Hepatocyte (in vitro differentiated cells and primary cell): ENCODE measurements around a stretch of chr17.

DNA sequence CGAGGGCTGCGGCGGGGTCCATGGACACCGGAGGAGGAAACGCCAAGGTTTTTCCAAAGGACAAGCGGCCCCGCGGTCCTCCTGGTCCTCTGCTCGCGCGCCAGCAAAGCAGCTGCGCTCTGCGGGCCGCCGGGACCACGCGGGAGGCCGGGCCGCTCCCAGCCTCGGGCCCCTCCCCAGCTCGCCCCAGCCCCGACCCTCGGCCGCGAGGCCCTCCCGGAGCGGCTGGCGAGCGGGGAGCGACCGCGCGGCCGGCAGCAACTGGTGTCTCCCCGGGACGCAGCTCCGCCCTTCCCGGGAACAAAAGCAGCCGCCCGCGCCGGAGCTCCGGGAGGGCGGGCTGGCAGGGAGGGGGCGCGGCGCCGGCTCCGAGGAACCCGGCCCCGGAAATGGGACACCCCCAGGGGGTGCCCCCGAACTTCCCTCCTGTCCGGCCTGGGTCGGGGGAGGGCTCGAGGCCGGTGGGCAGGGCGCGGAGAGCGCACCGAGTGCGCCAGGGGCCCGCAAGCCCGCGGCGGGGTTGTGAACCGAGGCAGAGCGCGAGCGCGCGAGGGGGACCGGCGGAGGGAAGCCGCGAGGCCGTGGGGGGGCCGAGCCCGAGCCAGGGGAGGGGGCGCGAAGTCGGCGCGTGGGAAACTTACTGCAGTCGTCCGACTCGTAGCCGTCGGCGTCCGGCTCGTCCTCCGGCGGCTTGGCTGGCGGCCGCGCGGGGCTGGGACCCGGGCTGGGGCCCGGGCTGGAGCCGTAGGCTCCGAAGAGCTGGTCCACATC lies 799 bp downstream of the DOC2B start:
- RAMPAGE, long total RNA, result no peak
- RRBS, result 4% methylated on average over 65 of the region's 101 CpGs

DNA sequence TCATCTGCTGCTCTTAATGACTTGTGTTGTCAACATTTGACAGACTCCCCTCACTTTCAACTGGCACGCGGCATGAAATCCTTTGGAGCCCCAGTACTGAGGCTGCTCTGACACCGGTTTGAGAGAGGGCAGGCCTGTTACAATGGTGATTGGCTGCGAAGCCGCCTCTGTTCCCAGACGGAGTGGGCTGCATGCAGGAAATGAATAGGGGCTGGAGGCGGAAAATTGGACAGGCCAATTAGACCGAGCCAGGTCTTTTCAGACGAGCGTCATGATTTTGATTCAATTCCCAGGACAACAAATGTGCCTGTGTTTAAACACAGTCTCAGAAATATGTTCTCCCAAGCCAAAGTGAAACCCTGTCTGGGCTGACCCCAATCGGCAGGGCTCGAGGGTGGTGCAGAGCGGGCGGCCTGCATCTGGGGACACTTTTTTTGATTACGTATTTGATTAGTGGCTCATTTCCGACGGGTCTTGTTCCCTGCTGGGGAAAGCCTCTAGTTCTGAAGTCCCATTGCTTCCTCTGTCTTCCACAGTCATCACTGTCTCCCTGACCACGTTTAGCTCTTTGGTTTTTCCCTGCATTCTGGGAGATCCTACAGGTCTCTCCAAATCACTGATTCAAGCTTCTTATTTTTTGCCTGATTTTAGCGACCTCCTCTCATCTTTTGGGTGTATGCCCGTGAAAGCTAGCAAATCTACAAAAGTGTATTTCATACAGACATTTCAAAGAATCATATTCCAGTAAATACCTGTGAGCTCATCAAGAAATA lies 85.2 kb downstream of the RPH3AL start:
- RAMPAGE, long total RNA, result no peak
- RRBS, result no CpG with 5 or more reads among the region's 20 CpGs

GRCh38 chr17:335908-337013 lies 16.3 kb downstream of the RPH3AL start:
- RAMPAGE, long total RNA, result no peak
- RRBS, result 51% methylated on average over 5 of the region's 45 CpGs

DNA sequence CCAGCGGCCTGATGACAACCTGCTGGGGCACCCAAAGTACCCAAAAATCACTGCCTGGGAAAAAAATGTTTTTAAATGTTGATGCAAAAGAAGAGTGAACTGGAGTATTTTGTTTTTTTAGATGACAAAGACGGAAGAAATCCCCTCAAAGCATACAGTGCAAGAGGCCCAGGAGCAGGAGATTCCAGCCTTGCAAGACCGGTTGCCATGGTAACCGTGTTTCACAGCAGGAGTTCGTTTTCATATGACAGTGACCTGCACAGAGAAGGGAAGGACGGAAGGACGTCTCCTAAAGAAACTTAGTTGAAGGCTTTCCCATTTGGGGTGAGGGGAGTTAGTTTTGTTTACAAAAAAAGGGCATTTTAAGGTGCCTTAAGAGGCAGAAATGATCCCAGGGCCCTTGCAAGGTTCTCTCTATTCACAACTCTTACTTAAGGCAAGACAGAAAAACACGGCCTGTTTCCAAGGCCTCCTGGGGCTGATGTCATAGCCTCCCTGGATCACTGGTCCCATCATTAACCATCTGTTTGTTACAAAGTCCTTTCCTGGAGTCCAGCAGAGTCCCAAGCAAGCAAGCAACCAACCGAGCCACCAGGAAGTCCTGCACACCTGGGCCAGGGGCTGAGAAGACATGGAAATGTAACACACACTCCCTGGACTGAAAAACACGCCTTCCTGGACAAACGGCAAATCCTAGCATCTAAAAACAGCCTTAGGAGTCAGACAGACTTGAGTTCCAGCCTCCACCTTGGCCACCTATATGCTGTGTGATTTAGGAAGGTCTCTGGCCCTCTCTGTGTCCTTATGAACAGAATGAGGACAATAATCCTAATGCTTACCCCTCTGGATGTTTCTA lies 27.3 kb upstream of the C17orf97 start:
- RAMPAGE, long total RNA, result no peak
- RRBS, result no CpG with 5 or more reads among the region's 11 CpGs

DNA sequence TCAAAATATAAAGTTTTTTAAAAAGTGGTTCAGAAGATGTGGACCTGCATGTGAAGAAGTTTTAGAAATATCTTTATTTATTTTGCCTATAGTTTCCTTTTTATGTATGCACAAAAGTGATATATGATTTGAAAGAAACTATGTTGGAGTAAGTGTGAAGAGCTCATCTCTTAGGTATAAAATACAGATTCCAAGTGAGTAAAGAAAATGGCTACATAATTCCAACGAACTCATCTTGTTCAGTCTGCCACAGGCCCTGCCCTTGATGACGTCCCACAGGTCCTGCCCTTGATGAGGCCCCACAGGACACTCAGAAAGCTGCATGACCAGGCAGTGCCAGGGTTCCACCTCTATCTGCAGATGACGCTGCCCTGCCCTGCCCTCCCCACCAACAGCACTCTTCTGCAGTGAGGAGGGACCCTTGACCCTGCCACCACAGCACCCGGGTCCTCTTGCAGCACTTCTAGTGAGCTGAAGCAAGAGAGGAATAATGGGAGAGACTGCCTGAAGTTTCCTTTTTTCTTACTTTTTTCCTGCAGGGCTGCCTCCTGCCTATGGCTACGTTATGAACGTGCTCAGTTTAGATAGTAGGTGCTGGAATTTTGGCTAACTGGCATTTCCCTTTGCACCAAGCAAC lies 118.4 kb downstream of the VPS53 start:
- RAMPAGE, long total RNA, result no peak
- RRBS, result no CpG with 5 or more reads among the region's 6 CpGs

- RAMPAGE, long total RNA, result no peak
- RRBS, result 11% methylated on average over 3 of the region's 16 CpGs
Measured at GRCh38 chr17:731725-731992, 737 bp upstream of the TLCD3A start.

DNA sequence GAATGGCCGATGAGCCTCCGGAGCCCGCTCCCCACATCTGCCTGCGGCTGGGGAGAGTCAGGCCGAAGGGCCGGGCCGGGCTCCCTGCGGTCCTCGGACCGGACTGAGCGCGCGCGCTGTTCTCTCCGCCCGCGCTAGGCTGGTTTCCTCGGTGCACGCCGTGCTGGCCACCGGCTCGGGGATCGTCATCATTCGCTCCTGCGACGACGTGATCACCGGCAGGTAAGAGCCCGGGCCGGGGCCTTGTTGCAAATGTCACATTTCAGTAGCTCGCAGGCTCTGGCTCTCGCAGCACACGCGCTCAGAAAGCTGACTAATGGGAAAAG lies 527 bp downstream of the TLCD3A start:
- RAMPAGE, long total RNA, result no peak
- RRBS, result under 1% methylated on average over 22 of the region's 34 CpGs

DNA sequence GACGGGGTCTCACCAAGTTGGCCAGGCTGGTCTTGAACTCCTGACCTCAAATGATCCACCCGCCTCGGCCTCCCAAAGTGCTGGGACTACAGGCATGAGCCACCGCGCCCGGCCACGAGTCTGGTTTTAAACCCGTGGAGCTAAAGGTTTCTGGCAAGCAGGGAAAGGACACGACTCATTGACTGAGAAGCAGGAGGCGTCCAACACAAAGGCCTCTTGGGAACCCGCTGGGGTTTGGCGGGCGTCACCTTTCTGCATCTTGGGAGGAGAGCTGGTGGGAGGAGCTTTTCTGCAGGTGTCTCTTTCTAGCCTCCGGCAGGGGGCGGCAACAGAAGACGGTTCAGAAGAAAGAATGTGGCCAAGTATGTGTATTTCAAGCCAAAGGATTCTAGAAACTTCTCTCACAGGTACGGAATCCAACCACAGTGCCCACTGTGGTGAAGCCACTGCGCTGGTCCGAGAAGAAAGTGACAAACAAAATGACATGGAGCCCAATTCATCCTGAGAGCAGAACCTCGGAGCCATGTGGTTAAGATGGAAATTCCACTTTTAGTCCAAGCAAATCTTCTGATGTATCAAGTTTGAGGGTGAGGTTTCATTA lies 97.4 kb downstream of the MRM3 start:
- RAMPAGE, long total RNA, result no peak
- RRBS, result no CpG with 5 or more reads among the region's 20 CpGs

GRCh38 chr17:890880-891523 lies 88.6 kb downstream of the NXN start:
- RAMPAGE, long total RNA, result no peak
- RRBS, result no CpG with 5 or more reads among the region's 15 CpGs

DNA sequence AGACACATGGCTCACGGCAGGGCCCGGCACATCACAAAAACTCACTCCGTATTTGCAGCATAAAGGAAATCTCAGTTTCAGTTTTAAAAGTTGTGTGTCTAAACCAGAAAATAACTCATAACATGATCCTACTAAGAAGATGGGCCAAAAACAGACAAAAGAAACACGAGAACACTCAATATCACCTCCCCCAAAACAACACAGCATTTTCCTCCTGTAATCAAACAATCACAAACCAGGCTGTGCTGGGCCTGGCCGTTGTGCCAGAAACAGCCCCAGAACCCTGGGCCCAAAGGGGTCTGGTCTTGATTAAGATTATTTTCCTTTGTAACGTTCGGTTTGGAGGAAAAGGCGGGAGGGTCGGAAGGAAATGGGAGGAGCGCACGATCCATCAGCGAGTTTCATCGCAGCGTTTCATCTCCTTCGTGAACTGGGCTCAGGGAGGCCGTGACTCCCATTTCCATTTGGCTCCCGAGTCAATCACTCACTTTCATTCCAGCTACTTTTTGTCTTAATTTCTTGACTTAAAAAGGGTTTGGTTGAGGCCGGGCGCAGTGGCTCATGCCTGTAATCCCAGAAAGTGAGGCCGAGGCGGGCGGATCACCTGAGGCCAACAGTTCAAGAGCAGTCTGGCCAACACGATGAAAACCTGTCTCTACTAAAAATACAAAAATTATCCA lies 61.5 kb downstream of the NXN start:
- RAMPAGE, long total RNA, result no peak
- RRBS, result no CpG with 5 or more reads among the region's 23 CpGs

GRCh38 chr17:949513-950394 lies 29.8 kb downstream of the NXN start:
- RAMPAGE, long total RNA, result no peak
- RRBS, result no CpG with 5 or more reads among the region's 21 CpGs

DNA sequence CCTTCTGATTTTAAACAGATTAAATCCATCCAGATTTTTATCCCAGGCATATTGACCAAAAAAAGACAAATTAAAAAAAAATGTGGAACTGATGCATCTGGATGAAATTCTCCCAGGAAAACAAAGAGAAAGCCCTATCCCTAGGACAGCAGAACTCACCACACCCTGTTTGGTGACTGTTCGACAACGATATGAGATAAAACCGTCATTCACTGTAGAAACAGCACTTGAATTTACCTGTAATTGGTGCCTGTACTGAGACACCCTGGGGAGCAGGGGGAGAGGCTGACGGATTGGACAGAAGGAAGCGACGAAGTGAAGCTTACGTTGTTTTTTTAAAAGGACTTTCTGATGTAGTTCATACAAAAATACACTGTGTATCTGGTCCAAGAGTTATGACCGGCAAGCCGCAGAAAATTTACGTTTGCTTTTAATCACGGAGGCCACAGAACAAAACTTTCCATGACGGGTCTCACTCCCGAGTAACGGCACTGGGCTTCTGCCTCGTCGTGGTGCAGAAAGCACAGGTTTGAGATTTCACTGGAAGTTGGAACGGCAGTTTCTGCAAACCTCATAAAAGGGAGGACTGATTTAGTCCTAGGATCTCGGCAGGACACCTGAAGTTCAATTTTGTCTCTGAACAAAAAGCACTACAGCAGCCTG lies 9.7 kb downstream of the NXN start:
- RAMPAGE, long total RNA, result no peak
- RRBS, result no CpG with 5 or more reads among the region's 18 CpGs

DNA sequence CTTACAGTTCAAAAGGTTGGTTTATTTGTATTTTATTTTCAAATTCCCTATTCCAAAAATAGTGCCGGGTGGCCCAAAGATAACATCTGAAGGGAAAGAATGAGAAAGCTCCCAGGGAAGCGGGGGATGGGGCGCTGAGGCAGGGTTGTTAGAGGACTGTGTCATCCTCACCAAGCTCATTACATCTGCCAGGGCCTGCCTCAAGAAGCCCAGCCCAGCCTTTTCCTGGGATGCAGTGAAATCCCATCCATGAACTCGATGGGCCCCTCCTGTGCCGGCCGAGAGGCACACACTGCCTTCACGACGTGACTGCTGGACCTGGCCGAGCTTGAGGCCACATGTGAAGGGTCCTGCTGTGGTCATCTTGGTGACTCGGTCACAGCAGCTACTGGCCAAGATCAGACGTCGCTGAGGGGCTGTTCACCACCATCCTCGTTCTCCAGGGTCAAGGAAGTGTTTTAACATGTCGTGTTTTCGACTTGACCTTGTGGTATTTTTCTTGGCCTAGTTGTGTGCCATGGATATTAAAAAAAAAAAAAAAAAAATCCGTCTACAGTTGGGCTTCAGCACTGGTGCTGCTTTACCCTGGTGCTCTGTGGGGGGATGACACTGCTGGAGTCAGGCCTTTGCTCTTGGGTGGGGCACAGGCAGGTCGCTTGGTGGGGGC lies 4.8 kb downstream of the TIMM22 start:
- RAMPAGE, long total RNA, result no peak
- RRBS, result no CpG with 5 or more reads among the region's 17 CpGs

- RAMPAGE, long total RNA, result no peak
- RRBS, result 65% methylated on average over 4 of the region's 20 CpGs
Measured at GRCh38 chr17:1108061-1108597, 71.7 kb downstream of the ABR start.

- RAMPAGE, long total RNA, result no peak
- RRBS, result no CpG with 5 or more reads among the region's 38 CpGs
Measured at GRCh38 chr17:1186716-1187763, 7.3 kb upstream of the ABR start.

DNA sequence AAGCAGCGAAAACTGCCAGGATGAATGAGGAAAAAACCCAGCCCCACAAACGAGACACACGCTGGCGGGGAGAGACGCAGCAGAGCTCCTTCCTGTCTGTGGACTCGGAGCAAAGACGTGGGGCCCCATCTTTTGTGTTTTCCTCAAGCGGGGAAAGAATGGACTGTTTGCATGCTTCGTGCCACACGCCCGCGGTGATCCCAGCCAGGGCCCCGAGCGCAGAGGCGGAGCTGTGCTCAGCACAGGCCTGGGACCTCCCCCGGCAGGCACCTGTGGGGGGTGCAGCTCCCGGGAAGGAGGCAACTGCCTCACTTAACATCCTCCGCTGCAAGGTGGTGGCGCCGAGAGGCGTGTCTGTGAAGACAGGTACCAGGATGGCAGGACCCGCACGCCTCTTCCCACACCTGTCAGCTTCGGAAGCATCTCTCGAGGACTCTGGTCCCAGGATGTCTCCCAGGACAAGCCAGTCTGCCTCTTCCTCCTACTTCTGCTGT lies 19.2 kb downstream of the TRARG1 start:
- RAMPAGE, long total RNA, result no peak
- RRBS, result no CpG with 5 or more reads among the region's 25 CpGs

DNA sequence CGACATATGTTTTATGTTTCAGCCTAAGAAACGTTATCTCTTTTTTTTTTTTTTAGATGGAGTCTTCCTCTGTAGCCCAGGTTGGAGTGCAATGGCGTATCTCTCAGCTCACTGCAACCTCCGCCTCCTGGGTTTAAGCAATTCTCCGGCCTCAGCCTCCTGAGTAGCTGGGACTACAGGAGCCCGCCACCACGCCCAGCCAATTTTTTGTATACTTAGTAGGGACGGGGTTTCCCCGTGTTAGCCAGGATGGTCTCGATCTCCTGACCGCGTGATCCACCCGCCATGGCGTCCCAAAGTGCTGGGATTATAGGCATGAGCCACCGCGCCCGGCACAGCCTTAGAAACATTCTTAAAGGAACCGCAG lies 47.5 kb downstream of the YWHAE start:
- RAMPAGE, long total RNA, result no peak
- RRBS, result no CpG with 5 or more reads among the region's 18 CpGs

- RAMPAGE, long total RNA, result no peak
- RRBS, result 99% methylated on average over 3 of the region's 11 CpGs
Measured at GRCh38 chr17:1421432-1421873, 21.4 kb upstream of the YWHAE start.

DNA sequence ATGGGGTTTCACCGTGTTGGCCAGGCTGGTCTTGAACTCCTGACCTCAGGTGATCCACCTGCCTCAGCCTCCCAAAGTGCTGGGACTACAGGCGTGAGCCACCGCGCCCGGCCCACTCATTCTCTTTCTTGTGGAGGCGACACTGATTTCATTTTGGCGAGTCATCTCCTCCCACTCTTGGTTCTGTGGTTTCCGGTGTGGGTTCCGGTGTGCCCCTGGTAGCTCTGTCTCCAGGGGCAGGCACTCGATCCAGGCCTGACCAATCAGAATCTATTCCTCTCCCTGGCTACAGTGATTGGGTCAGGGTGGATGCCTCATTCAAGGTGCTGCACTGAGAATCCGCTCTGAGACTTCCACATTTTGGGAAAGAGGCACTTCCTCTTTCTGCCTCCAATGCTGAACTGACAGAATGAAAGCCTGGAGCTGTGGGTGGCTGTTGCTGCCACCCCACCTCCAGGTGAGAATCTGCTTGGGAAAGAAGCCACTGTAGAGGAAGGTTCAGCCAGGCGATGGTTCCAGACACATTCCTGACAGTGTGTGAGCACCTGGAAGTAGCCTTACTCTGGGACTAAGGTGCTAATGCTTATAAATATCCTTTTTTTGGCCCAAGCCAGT lies 7.2 kb upstream of the CRK start:
- RAMPAGE, long total RNA, result no peak
- RRBS, result 38% methylated on average over 1 of the region's 12 CpGs

DNA sequence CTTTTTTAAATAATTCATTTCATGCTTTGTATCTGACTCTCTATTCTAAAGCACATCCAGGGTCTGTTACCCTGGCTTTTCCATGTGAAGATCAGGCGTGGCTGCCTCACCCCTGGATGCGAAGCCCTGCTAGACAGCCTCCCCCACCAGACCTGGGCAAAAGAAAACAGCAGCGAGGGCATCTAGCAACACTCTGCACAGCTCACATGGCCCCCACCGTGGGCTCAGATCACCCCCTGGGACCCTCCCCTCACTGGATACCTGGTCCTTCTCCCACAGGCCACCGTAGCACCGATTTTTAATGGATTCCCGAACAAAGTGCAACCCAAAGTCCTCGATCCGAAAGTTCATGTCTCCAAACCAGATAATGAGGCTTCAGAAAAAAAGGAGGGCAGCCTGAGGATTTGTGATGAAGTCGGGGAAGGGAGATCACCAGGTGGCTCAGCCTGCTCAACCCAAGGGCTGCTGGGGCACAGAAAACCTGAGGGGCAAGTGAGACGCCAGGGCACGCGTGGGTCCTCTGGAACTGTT lies 8.5 kb downstream of the INPP5K start:
- RAMPAGE, long total RNA, result no peak
- RRBS, result no CpG with 5 or more reads among the region's 13 CpGs